Uterus (tissue), 7 donors: ENCODE measurements around a stretch of chr14.

- PRO-cap, 4 experiments, result no peak in any of the 4 experiments
- RAMPAGE, long total RNA, 2 experiments, result no peak in any of the 2 experiments
- RRBS, result no CpG with 5 or more reads among the region's 4 CpGs
These were observed 68.1 kb downstream of the RAD51B start for GRCh38 chr14:67887601-67888073.

GRCh38 chr14:67888292-67888683 lies 68.7 kb downstream of the RAD51B start:
- PRO-cap, 4 experiments, result peak in 2 of 4 experiments; most common plus-strand start chr14:67888508 (in 1); most common minus-strand start chr14:67888477 (in 1)
- RAMPAGE, long total RNA, 2 experiments, result no peak in any of the 2 experiments
- RRBS, result no CpG with 5 or more reads among the region's 1 CpG

DNA sequence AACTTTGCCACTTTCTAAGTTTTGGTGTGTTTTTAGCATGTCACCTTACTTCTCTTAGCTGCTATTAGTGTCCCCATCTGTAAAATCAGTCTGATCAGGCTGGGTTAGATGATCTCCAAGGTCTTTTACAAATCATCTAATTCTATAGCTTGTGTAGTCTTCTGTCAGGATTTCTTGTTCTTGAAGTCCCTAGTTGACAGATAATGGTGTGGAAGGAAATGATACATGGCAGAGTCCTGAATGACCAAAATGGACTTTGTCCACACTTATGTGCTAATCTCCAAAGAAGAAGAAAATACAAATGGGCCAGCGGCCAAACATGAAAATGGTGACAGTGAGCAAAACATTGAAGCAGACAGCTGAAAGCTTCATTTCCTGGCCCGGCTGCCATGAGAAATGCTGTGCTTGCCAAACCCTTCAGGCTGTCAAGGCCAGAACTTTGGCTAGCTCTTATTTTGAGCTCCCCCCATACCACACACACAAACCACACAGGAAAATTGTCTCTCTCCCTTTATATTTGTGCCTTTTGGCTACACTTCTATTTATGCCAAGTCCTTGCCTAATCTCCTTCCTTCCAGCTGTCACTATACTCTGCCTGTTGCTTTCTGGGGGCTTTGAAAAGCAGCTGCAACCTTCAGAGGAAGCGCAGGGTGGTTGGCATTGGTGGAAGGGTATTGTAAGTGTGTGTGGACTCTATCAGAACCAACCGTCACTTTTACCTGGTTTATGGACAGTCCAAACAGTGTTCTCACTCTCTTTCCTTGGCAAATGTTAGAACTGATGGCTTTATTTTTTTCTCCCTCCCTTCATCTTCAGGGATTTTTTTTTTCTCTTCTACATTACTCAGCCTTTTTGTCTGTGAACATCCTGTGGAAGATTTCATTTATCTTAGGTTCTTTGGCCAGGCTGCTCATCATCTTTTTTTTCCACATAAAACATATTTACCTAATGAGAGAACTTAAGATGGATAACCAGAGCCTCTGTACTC lies 323.8 kb downstream of the RAD51B start:
- PRO-cap, 4 experiments, result peak in 1 of 4 experiments; most common plus-strand start position 882 of the sequence (in 1); most common minus-strand start position 759 of the sequence (in 1)
- RAMPAGE, long total RNA, 2 experiments, result start-site peak on the plus strand in 1 of 2 experiments, centred at position 286 of the sequence, 8 reads per replicate
- RRBS, result no CpG with 5 or more reads among the region's 4 CpGs

DNA sequence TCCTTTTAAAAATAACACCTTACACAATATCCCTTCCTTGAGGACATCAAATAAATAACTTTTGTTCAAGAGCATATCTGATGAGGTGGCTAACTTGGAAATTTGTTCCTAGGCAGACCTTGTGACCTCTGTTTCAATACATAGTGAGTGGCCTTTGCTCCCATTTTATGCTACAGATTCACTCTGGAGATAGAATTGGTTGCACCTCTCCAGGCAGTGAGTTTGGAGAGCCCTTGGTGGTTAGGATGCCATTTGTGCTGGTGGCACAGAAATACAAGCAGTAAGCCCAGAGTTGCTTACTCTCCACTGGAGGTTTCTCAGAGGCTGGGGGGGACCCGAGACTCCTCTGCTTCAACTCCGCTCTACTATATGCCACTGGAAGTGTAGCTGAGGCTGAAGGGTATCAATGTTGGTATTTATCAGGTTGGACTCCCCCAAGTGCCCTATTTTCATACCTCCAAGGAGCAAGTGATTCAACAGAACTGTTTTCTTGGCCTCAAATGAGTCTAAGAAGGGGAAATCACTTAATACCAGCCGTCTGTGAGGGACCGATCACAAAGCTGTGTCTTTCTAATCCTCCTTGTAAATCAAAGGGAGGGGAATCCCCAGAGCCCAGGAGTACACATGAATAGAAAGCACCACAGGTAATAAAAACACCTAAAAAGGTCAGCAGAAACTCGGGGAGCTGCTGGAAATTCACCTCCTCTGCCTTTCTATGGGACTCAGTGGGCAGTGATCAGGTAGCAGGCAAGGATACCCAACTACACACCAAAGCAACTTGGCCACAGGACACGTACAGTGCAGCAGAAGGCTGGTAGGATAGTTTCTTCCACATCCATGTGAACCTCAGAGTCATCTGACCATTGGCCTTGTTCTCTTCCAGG lies 463.2 kb downstream of the RAD51B start:
- PRO-cap, 4 experiments, result no peak in any of the 4 experiments
- RAMPAGE, long total RNA, 2 experiments, result no peak in any of the 2 experiments
- RRBS, result no CpG with 5 or more reads among the region's 6 CpGs

DNA sequence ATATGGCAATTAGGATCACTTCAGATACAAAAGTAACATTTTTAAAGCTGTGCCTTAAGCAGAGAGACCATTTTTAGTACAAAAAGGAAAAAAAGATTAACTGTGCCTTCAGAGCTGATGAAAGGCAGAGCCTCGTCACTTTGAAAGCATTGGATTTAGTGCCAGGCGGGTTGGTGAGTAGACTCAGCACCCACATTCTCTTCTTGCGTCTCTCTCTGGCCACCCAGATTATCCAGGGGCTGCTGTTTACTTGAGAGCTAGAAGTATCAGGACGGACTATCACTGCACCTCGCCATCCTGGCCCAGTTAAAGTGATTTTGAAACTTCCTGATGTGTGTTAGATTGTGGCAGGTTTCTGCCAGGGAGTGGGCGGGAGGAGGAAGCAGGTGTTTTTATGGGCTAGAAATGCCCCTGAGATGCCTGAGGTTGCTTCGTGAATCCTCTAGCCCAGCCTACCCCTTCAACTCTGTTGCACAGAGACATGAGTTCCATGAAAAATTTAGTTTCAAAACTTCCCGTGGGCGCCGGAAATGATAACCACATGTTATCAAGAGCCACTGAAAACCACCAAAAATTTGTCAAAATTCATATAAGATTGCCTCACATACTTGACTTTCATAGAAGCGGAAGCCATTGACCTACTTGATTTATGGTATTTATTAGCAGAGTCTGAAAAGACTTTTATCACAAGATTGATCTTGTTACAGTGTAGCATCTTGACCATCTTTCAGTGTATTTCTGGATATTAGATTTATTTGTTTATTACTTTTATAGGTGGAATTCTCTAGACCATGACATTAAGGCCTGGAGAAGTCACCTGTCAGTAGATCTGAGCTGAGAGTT lies 466.0 kb downstream of the RAD51B start:
- PRO-cap, 4 experiments, result no peak in any of the 4 experiments
- RAMPAGE, long total RNA, 2 experiments, result no peak in any of the 2 experiments
- RRBS, result no CpG with 5 or more reads among the region's 11 CpGs

DNA sequence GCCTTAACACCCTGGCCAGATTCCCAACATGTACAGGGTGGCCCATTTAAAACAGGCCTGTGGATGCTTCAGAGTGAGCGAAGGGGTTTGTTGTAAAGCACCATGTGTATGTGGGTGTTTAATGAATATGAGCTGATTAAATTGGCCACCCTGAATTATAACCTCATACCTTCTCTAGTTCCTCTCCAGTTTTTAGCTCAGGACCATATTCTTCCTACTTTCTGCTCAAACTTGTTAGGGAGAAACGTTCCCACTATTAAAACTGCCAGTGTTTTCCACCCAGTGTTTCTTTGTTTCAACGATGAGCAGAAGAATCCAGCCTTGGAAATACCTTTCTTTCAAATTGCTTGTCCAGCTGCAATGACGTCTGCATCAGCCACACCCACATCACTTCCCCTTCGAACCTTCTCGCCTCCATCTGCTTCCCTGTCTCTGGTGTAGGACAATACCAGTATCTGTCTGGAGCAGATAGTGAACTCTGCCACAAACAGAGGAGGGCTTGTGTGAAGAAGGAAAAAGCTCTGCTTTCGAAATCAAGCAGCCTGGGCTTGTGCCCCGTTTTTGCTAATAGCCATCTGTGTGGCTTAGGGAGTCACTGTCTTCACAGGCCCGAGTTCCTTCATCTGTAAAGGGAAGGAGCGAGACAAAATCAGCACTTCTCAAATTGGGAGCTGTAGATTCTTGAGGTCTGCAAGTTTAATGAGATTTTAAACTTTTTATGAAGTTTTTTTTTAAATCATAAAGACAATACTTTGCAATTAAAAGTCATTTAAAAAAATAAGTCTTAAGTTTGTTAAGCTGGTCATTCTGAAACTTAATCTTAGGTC lies 415.5 kb downstream of the ZFP36L1 start:
- PRO-cap, 4 experiments, result no peak in any of the 4 experiments
- RAMPAGE, long total RNA, 2 experiments, result no peak in any of the 2 experiments
- RRBS, result no CpG with 5 or more reads among the region's 10 CpGs

DNA sequence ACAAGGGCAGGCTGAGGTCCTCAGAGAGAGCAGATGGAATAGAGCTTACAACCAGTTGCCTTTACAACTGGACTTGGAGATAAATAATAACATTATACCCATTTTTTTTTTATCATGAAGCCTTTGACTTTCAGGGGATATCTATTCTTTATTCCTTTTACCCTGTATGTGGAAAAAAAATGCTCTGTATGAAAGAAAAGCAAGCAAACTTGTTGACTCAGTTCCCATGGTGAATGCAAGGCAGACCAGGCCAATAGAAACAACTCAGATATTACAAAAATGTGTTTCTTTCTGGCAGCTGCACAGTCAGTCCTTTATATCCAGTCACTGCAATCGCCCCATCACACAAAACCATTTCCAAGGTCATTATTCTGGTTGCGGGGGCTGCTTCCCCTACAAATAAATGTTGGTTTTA lies 401.3 kb downstream of the ZFP36L1 start:
- PRO-cap, 4 experiments, result peak in 1 of 4 experiments; most common plus-strand start position 303 of the sequence (in 1)
- RAMPAGE, long total RNA, 2 experiments, result no peak in any of the 2 experiments
- RRBS, result no CpG with 5 or more reads among the region's 2 CpGs

DNA sequence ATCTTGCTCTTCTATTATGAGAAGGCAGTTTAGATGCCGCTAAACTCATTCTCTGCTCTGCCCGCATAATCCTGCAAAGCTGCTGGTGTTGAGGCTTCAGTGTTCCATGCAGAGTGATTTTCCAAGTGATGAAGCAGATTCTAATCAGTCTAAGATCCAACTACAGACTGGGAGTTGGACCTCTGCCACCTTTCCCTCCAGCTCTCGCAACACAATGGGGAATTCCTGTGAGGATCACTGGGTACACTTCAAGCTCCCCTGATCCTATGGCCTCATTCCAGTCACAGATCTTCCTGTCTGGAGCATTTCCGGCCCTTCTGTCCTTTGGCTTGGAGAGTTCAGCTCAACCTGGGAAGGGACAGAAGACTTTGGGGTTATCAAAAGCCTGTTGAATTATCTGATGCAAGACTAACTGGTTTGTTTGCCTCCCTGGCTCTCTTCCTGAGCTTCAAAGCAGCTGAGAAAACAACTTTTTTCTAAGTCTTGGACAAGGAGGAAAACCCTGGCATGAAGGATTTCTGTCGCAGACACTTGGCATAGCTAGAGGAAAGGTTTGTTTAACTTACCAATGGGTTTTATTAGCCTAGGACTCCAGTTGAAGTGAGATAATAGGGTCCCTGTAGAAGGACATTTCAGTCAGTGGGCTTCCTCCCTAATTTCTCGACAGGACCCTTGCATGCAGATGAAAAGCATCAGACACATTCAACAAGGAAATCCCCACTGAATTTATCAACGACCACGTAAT lies 333.8 kb downstream of the ZFP36L1 start:
- PRO-cap, 4 experiments, result peak in 2 of 4 experiments; most common plus-strand start position 320 of the sequence (in 1); most common minus-strand start position 115 of the sequence (in 2)
- RAMPAGE, long total RNA, 2 experiments, result no peak in any of the 2 experiments
- RRBS, result no CpG with 5 or more reads among the region's 8 CpGs

DNA sequence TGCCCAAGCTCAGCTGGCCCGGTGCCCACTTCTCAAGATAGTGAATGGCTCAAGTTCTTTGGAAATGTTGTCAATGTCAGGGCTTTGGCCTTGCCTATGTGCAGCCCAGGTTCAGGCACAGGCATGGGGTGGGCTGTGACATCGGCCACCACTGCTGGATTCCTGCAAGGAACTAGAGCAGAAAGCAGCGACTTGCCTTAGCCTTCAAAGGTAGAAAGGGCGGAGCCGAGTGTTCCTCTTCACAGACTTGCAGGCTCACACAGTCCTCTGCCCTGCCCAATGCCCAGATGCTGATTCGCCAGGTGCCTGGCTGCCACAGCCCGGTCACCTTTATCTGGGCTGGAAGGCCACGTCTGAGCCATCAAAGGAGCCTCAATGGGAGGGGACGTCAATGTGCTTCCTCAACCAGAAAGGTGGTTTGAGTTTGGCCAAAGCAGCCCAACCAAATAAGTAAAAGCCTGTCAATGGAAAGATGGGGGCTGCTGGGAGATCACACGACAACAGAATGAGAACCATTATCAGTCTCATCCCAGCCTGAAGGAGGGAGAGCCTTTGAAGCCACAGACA lies 291.1 kb downstream of the ZFP36L1 start:
- PRO-cap, 4 experiments, result no peak in any of the 4 experiments
- RAMPAGE, long total RNA, 2 experiments, result no peak in any of the 2 experiments
- RRBS, result 89% methylated on average over 1 of the region's 10 CpGs

DNA sequence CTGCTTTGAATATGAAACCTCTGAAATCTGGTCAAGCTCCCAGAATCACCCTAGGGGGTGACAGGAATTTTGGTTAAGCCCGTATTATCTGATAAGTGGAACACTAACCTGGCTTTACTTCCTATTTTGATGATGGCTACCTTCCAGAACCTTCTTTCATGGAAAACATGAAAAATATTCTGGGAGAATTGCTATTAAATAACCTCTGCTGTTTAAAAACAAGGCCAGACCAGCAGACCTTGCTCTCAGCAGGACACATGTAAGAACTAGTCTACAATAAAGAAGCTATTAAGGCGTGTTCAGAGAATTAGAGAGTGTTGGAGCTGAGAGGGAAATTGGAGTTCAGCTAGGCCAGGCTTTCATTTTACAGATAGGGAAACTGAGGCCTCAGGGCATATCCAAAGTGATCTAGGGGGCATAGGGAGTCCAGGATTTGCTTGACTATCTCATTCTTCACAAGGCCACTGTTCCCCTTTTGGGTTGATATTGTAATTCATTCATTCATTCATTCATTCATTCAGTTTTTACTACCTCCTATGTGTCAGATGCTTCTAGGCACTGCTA lies 281.4 kb downstream of the ZFP36L1 start:
- PRO-cap, 4 experiments, result peak in 2 of 4 experiments; most common plus-strand start position 224 of the sequence (in 2)
- RAMPAGE, long total RNA, 2 experiments, result start-site peak on the plus strand in 1 of 2 experiments, centred at position 329 of the sequence, 7 reads per replicate
- RRBS, result no CpG with 5 or more reads among the region's 2 CpGs

- PRO-cap, 4 experiments, result no peak in any of the 4 experiments
- RAMPAGE, long total RNA, 2 experiments, result no peak in any of the 2 experiments
- RRBS, result no CpG with 5 or more reads among the region's 1 CpG
These were observed 271.5 kb downstream of the ZFP36L1 start for GRCh38 chr14:68521313-68521804.

DNA sequence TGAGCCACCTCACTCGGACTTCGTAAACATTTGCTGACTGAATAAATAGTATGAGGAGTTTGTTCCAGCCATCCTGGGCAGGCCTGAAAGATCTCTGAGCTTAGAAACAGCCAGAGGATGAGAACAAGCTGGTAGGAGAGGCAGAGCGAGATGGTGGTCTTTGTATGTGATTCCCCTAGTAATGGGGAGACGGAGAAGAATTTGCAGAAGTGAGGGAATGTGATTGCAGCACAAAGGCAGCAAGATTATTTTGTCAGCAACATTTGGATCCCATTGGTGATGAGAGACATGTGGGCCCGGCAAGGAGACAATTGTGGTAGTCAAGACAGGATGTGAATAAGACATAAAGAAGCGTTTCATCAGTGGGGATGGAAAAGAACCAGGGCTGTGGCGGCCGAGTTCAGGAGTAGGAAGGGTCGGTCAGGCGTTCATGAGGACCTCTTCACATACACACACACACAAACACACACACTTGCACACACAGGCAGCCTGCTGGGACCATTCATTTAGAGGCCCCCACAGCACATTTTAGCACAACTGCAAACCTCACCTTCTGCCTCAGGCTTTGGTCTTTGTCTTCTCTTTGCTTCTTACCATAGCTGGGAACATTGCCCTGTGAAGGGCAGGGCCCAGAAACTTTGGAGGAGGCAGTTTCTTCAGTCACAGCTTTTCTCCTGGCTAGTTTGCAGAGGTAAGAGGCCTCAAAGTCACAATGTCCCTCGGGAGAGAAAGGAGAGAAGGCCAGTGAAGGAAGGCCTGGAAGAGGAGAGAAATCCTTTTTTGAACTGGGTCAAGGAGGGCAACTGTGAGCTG lies 155.3 kb downstream of the ZFP36L1 start:
- PRO-cap, 4 experiments, result no peak in any of the 4 experiments
- RAMPAGE, long total RNA, 2 experiments, result no peak in any of the 2 experiments
- RRBS, result no CpG with 5 or more reads among the region's 11 CpGs

DNA sequence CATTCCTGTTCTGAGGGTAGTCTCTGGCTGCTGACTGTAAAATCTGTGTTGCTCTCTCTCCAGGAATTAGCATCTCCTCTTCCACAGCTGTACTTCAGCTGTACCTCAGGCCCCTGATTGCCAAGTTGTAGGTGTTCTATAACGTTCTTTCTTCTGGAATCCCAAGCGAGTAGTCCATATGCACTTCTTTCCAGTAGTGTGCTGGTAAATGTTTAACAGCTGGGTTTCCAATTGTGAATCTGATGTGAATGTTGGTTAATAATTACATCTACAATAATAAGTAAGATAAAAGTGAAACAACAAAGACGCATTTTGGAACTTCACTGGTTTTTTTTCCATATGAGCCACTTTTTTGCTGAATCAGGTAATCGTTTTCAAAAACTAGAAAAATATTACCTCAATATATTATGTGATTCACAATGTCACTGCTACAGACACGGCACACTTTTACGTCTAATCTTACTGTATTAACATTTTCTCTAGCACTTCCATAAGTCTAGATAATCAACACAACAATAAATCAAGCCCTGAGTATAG lies 113.1 kb downstream of the ZFP36L1 start:
- PRO-cap, 4 experiments, result no peak in any of the 4 experiments
- RAMPAGE, long total RNA, 2 experiments, result no peak in any of the 2 experiments
- RRBS, result no CpG with 5 or more reads among the region's 6 CpGs

DNA sequence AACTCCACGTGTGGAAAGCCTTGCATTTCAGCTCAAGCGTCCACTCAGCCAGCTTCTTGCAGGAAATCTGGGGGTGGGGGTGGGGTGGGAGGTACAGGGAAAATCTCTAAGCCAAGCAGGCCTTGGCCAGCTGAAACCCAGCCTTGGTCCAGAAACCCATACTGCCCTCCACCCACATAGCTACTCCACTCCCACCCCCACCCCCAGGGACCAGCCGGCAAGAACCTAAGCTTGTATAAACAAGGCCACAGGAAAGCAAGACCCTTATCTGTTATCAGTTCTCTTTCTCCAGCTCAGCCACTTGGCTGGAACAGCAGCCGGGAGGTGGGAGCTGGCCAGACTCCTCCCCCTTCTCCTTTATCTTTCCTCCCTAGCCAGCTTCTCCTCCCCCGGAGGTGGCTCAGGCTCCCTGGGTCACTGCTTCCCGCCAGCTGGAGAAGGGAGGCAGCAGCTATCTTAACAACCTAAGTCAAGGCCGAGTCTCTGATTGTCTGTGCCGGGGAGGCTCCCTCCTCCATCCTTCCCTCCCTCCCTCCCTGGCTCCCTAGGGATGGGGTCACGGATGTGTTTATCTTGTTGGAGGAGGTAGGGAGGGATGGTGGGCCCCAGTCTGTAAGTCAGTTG lies 30.0 kb downstream of the ZFP36L1 start:
- PRO-cap, 4 experiments, result peak in 1 of 4 experiments; most common plus-strand start position 486 of the sequence (in 1)
- RAMPAGE, long total RNA, 2 experiments, result no peak in any of the 2 experiments
- RRBS, result 6% methylated on average over 5 of the region's 9 CpGs

- PRO-cap, 4 experiments, result no peak in any of the 4 experiments
- RAMPAGE, long total RNA, 2 experiments, result no peak in any of the 2 experiments
- RRBS, result no CpG with 5 or more reads among the region's 14 CpGs
These were observed 10.9 kb downstream of the ZFP36L1 start for GRCh38 chr14:68781659-68782578.

GRCh38 chr14:68785836-68786545 lies 6.9 kb downstream of the ZFP36L1 start:
- PRO-cap, 4 experiments, result no peak in any of the 4 experiments
- RAMPAGE, long total RNA, 2 experiments, result no peak in any of the 2 experiments
- RRBS, result no CpG with 5 or more reads among the region's 4 CpGs

DNA sequence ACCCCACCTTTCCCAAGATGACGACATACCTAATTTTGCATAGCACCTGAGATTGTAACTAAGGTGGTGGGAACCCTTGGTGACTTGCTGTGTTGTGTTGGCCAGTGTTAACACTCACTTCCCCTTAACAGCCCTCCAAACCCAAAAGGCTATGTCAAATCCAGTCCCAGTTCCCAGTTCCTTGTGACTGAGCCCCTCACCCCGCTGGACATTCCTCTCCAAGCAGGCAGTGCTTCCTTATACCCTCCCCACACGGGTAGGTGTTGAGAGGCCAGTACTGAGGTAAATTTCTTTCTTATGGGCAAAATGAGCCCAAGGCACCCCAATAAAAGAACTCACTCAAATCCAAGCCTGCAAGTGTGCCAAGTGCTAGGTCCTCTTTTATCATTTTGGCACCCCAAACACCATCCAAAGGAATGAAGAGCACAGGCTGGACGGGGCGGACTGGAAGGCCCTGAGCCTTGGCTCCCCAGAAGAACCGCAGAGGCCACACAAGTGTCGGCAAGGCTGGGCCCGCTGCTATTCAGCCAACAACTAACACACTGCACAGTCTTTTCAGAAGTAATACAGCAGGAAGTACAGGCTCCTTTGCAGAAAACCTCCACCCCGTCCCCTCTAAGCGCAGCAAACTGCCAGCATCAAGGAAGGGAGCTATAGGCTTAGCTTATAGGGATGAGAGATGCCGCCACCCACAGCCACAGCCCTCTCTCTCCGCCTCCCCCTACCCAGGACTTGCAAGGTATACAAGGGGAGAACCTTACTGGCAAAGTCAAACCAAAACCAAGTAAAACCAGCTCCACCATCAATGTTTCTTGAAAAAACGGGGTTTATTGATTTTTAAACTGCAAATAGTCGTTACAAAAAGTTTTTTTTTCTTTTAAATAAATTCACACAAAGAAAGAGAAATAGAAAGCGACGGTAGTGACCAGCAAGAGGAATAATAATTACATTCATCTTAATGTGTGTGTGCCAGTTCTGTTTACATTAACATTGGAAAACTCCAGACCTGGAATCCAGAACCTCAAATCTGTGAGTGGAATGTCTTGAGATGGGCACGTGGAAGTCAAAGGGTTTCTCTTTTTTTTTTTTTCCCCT lies 5.7 kb downstream of the ZFP36L1 start:
- PRO-cap, 4 experiments, result no peak in any of the 4 experiments
- RAMPAGE, long total RNA, 2 experiments, result no peak in any of the 2 experiments
- RRBS, result no CpG with 5 or more reads among the region's 17 CpGs

DNA sequence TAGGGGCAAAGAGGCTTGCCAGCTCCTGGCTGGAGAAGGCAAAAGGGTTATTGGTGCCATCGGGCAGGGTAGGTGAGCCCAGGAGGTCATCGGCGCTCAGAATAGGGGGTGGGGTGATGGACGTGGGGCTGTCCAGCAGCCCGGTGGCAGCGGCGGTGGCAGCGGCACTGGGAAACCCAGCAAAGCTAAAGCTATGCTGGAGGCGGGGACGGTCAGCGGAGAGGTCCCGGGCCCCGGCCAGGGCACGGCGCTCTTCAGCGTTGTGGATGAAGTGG lies 3.2 kb downstream of the ZFP36L1 start:
- PRO-cap, 4 experiments, result peak in 3 of 4 experiments; most common minus-strand start position 90 of the sequence (in 1)
- RAMPAGE, long total RNA, 2 experiments, result no peak in any of the 2 experiments
- RRBS, result 3% methylated on average over 8 of the region's 16 CpGs

GRCh38 chr14:68908703-68909647 lies 70.1 kb downstream of the ACTN1 start:
- PRO-cap, 4 experiments, result no peak in any of the 4 experiments
- RAMPAGE, long total RNA, 2 experiments, result no peak in any of the 2 experiments
- RRBS, result 73% methylated on average over 4 of the region's 16 CpGs

DNA sequence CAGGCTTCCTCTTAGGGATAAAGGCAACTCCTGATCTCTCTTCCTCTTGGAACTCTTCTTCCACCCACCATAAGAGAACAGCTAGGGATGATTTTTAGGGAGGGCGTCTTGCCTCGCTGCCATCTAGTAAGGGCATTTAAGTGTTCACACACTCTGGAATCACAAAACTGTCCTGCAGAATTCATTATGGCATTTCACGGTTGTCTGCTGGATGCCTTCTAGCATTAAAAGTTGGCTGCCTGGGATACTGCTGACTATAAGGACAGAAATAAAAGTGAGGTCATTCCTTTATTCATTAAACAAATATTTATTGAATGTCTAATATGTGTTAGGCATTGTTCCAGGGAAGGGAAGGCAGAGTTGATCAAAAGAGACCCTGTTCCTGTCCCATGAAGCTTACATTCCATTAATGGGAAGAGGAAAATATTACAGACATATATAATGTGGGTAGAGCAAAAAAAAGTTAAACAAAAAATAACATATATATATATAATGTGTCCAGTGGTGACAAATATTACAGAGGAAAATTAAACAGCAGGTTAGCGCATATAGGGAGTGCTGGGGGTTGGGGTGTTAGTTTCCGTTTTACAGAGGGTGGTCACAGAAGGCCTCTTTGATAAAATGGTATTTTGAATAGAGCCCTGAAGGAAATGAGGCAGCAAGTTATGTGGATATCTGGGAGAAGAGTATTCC lies 73.4 kb downstream of the DCAF5 start:
- PRO-cap, 4 experiments, result no peak in any of the 4 experiments
- RAMPAGE, long total RNA, 2 experiments, result no peak in any of the 2 experiments
- RRBS, result no CpG with 5 or more reads among the region's 5 CpGs